ENCODE measurements around a stretch of chr22.

DNA sequence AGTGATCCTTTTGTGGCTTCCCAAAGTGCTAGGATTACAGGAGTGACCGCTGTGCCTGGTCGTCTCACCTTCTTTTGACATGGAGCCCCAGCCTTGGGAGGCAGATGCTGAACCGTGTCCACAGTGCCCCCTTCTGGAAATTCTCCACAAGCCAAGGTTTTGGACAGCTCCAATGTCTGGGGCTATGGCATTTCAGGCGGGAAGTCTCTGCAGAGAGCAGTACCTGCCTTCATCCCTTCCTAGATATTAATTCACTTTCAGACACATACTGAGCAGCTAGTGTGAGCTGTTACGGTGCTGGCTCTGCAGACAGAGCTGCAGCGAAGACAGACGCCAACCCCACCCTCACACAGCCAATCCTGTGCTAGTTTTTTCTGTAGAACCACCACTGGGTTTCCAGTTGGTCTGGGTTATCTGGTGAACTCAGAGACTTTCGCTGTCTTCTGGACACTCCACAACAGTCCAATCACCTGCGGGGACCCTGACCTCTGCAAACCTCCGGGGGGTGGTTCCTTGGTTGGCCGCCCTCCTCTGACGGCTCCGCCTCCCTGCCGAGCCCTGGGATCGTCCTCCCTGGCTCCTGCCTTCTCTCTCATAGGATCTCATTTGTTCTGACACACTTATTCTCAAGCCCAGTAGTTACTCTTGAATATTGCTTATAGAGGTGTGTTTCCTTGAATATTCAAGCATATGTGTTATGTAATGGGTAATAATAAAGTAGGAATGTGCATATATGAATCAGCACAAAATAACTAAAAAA, 9.1 kb downstream of the LMF2 start:
- PRO-cap, 6 experiments: no peak in any of the 6 experiments
- RAMPAGE, long total RNA, 2 experiments: no peak in any of the 2 experiments
- RRBS: no CpG with 5 or more reads among the region's 15 CpGs

GRCh38 chr22:50526762-50527537, 1.6 kb upstream of the SCO2 start:
- PRO-cap, 6 experiments: peak in 4 of 6 experiments; most common plus-strand start chr22:50527135 (in 2); most common minus-strand start chr22:50526984 (in 2)
- RAMPAGE, long total RNA, 2 experiments: no peak in any of the 2 experiments
- RRBS: no CpG with 5 or more reads among the region's 27 CpGs

DNA sequence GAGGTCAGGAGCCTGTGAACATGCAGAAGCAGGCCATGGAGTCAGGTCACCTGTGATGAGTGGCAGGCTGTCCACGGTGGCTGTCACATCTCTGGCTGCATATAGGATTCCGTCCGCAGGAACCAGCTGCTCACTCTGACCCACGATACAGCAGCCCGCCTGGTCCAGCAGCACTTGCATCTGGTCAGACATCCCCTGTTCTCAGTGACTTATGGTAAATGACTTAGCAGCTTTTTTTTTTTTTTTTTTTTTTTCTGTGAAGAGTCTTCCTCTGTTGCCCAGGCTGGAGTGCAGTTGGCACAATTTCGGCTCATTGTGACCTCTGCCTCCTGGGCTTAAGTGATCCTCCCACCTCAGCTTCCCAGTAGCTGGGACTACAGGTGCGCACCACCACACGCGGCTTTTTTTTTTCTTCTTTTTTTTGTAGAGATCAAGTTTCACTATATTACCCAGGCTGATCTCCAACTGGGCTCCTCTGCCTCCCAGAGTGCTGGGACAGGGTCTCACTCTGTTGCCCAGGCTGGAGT, 2.2 kb upstream of the SCO2 start:
- PRO-cap, 6 experiments: peak in 1 of 6 experiments; most common minus-strand start position 182 of the sequence (in 1)
- RAMPAGE, long total RNA, 2 experiments: no peak in any of the 2 experiments
- RRBS: no CpG with 5 or more reads among the region's 9 CpGs

DNA sequence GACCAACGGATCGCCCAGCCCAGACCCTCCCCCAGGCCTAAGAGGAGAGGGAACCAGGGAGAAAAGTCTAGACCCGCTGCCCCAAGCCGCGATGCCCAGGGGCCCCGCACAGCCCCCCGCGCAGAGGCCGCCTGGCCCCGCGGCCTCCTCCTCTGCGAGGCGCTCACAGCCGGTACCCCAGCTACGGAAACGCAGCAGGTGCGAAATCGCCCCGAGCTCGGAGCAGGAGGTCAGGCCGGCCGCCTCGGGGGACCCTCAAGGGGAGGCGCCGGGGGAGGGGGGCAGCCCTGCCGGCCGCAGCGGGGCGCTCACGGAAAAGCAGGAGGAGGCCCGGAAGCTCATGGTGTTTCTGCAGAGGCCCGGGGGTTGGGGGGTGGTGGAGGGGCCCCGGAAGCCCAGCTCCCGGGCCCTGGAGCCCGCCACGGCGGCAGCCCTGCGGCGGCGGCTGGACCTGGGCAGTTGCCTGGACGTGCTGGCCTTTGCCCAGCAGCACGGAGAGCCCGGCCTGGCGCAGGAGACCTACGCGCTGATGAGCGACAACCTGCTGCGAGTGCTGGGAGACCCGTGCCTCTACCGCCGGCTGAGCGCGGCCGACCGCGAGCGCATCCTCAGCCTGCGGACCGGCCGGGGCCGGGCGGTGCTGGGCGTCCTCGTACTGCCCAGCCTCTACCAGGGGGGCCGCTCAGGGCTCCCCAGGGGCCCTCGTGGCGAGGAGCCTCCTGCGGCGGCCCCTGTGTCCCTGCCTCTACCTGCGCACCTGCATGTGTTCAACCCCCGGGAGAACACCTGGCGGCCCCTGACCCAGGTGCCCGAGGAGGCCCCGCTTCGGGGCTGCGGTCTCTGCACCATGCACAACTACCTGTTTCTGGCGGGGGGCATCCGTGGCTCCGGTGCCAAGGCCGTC, 2.9 kb downstream of the KLHDC7B start:
- PRO-cap, 6 experiments: peak in 1 of 6 experiments; most common plus-strand start position 398 of the sequence (in 1)
- RAMPAGE, long total RNA, 2 experiments: no peak in any of the 2 experiments
- RRBS: 14% methylated on average over 43 of the region's 80 CpGs

GRCh38 chr22:50672173-50673202, 44.5 kb upstream of the ARSA start:
- PRO-cap, 6 experiments: peak in 6 of 6 experiments; most common plus-strand start chr22:50672823 (in 5); most common minus-strand start chr22:50672444 (in 2)
- RAMPAGE, long total RNA, 2 experiments: no peak in any of the 2 experiments
- RRBS: 4% methylated on average over 2 of the region's 31 CpGs

DNA sequence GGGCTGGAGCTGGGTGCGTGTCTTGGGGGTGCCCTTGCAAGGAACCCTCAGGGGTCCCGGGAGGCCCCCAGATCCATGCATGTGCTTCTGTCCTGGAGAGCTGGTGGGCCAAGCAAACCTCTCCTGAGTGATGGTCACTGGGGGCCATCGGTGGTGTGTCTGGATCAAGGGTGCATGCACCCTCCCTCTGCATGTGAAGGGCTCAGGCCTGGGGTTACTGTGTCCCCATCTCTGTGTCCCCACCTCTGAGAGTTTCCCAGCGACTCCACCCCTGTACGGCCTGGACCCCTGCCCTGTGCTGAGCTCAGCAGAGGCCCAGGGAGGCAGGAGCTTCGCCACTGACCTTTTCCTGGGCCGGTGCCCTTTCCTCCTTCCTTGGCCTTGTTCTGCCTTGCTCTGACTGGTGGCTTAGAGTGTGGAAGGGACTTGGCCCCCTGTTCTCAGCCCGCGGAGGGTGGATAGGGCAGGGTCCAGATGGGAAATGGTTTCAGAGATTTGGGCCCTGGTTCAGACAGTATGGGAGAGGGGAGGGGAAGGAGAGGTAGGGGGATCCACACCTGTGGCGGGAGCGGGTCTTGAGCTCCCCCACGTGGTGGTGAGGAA, 38.4 kb upstream of the ACR start:
- PRO-cap, 6 experiments: no peak in any of the 6 experiments
- RAMPAGE, long total RNA, 2 experiments: no peak in any of the 2 experiments
- RRBS: 69% methylated on average over 2 of the region's 12 CpGs

DNA sequence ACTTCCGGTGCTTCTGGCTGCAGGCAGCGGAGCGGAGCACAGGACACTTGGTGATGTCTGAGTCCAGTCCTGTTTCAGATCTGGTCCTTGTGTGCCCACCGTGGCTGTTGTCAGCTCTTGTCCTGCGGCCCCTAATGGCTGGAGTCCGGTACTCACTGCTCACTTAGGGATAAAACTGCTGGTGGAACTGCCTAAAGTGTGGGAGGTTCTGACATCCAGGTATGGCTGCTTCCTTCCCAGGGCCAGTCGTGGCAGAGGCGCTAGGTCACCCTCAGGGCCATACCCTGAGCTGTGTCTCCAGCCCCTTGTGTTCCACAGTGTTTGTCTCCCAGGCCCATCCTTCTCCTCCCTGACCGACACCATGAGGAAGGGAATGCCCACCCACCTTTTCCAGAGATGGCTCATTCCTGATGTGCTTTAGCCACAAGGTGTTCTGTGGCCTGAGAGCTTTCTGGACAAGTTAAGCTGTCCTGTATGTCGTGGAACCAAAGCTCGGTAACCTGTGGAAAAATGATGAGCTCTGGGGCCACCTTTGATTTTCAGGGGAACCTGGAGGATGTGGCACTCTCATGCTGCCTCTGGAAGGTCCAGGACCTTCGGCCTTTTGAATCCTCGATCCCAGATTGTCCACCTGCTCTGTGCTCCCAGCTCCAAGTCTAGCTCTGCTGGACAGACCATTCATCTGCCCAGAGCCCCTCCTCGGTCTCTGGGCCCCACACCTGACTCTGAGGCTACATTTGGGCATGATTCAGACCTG, 12.3 kb upstream of the ACR start:
- PRO-cap, 6 experiments: no peak in any of the 6 experiments
- RAMPAGE, long total RNA, 2 experiments: no peak in any of the 2 experiments
- RRBS: 98% methylated on average over 5 of the region's 14 CpGs

Measured in heart left ventricle (tissue), 7 donors.